ENCODE data around the genes ZBTB7B, EFNA4, EFNA3 and EFNA1.

- PRO-cap: no peak
- RAMPAGE, long total RNA, 4 experiments: no peak in any of the 4 experiments
Measured at GRCh38 chr1:154956644-154956946, 696 bp upstream of the PBXIP1 start.

DNA sequence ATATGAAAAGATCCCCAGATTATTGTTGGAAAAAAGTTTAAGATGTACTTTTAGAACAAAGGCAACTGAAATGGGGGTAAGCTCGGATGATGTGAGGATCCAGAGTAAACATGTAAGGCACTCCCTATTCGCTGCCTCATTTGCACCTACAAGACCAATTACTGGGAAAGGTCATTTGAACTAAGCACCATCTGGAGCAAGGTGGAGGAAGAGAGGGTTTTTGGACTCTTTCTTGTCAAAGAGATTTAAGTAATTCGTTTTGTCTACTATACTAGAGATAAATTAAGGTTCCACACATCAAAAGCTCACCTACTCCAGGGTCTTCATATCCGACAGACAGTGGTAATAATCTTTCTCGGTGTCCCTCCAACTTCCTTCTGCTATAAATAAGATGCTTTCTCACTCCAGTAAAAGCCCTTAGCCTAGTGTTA lies 610 bp upstream of the FLAD1 start:
- PRO-cap: no peak
- RAMPAGE, long total RNA, 4 experiments: no peak in any of the 4 experiments

DNA sequence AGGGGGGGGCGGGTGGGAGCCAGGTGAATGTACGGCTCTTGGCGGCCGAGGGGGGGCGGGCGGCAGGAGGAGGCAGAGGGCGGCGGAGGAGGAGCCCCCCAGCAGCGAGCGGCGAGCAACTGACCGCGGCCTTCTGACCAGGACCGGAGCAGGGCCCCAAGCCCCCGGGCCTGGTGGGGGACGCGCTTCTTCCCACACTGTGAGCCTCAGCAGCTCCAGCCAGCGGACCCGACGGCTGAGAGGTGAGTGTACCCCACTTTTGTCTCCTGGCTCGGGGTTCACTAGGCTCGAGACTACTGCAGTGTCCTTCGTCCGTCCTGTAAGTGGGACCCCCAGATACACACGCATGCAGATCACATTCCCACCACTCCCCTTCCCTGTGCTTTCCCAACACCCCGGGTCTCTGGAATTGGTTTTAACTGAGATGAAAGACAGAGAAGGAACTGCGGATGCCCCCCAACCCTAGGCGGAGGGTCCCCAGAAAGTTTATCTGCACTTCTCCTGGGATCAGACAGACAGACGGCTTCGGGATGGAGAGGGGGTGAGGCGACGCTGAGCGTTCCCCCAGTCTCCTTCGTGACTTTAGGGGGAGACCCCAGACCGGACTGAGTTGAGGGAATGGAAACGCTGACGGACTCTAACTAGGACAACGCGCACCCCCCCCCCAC lies at the start of gene ZBTB7B:
TSS of gene ZBTB7B (plus strand) at position 101 of the 668 bp plus-strand sequence.
- PRO-cap: no peak
- RAMPAGE, long total RNA, 4 experiments: start-site peak on the plus strand in 3 of 4 experiments, centred at positions 96 to 115 of the sequence, 14 to 19 reads per replicate

DNA sequence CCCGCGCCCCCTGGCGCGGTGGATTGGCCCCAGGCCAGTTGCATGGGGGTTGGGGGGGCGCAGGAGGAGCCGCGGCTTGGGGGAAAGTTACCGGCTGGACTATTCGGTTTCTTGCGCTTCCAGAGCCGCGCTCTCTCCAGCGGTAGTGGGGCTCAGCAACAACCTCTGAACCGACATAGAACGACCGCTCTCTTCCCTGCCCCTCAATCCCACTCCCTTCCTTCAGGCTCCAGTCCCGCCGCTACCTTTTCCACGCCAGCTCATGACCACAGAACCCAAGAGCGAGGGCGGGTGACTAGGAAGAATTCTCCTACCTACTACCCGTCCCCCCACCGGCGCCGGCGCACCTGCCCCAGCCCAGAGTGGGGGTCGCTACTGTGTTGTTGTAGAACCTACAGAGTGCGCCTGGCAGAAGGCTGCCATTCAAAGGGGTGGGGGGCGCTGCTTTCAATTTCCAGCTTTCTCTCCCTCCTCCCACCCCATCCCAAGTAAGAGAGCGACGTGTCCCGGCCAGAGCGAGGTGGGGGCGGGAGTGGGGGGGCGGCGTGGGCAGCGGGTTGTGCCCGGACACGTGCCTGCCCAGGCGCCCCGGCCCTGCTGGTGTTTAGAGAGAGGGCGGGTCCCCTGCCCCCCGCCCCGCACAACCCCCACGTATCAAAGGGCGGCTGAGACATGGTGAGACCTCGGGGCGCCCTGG lies 916 bp downstream of the ZBTB7B start:
- PRO-cap: no peak
- RAMPAGE, long total RNA, 4 experiments: no peak in any of the 4 experiments

GRCh38 chr1:155004457-155004898 lies 1.9 kb downstream of the ZBTB7B start:
- PRO-cap: no peak
- RAMPAGE, long total RNA, 4 experiments: no peak in any of the 4 experiments

DNA sequence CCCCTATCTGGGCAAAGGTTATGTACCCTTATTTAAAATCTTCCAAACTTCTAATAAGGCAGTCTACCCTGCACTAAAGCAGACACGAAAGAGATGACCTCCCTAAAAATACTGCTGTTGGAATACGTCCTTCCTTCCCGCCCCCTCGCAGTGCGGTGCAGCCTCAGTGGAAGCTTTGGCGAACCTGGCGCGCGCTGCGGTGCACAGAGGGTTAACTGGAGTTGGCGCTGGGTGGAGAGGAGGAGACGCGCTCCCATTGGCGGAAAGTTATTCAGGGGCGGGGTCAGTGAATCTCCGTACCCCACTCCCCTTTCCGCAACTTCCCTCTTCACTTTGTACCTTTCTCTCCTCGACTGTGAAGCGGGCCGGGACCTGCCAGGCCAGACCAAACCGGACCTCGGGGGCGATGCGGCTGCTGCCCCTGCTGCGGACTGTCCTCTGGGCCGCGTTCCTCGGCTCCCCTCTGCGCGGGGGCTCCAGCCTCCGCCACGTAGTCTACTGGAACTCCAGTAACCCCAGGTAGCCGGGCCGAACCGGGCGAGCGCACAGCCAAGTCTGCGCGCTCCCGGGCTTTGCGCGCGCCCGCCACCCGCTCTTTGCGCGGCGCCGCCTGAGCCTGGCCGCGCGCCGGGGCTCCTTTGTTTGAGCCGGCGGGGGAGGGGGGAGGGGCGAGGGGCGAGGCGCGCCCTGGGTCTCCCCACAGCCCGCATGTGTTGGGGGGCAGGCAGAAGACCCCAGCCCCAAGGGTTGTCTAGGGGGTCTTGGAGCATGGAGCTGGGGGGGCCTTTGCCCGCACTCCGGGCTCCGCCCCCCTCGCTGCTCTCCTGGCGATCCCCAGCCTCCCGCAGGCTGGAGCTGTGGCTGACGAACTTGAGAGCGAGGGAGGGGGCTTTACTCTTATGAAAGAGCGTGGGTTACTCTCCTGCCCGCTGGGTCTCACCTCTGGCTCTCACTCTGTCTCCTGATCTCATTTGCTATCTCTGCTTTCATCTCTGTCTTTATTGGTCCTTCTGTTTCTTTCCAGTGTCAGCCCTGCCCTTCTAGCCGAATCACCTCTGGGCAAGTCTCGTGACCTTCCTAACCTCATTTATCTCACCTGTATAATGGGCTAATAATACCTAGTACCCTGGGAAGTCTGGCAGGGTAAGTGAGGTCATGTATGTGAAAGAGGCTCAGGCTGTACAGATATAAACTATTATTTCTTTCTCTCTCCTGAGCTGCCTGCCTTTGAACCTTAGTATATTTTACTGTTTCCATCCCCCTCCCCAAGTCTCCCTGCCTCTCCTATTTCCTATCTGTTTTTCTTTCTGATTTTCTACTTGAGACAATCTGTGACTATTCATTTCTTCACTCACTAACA lies at the start of gene EFNA4:
TSS of gene EFNA4 (plus strand) at position 323 of the 1,360 bp plus-strand sequence.
- PRO-cap: no peak
- RAMPAGE, long total RNA, 4 experiments: start-site peak on the plus strand in 2 of 4 experiments, centred at positions 326 to 327 of the sequence, 25 to 43 reads per replicate

- PRO-cap: no peak
- RAMPAGE, long total RNA, 4 experiments: no peak in any of the 4 experiments
Measured at GRCh38 chr1:155077656-155078251, 883 bp upstream of the EFNA3 start.

GRCh38 chr1:155078597-155079014 lies at the start of gene EFNA3:
EFNA3 (plus strand) TSS chr1:155078837.
- PRO-cap: no peak
- RAMPAGE, long total RNA, 4 experiments: no peak in any of the 4 experiments

GRCh38 chr1:155081560-155082357 lies 3.1 kb downstream of the EFNA3 start:
- PRO-cap: no peak
- RAMPAGE, long total RNA, 4 experiments: no peak in any of the 4 experiments

GRCh38 chr1:155082940-155083669 lies 4.5 kb downstream of the EFNA3 start:
- PRO-cap: no peak
- RAMPAGE, long total RNA, 4 experiments: no peak in any of the 4 experiments

DNA sequence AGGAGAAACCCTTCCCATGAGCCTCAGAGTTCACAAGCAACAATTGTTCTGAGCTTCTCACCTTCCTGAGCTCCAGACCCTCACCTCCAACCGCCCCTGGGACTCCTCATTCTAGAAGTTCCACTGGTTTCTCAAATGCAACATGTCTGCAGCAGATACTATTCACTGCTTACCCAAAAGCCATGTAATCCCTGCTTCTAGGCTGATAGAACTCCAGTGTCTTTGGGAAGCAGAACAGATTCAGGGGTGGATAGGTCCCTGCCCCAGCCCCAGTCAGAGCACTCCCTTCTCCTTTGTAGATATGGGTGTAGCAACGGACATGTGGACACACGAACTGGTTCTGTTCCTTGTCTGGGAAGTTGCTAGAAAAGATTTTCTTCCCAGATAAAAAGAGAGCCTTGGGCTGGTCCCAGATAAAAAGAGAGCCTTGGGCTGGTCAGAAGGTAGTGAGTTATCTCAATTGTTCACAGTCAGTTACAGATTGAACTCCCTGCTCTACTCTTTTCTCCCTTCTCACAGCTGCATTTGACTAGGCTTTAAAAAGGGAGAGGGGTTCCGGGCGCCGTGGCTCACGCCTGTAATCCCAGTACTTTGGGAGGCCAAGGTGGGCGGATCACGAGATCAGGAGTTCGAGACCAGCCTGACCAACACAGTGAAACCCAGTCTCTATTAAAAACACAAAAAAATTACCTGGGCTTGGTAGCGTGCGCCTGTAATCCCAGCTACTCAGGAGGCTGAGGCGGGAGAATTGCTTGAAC lies 7.4 kb upstream of the EFNA1 start:
- PRO-cap: no peak
- RAMPAGE, long total RNA, 4 experiments: no peak in any of the 4 experiments

DNA sequence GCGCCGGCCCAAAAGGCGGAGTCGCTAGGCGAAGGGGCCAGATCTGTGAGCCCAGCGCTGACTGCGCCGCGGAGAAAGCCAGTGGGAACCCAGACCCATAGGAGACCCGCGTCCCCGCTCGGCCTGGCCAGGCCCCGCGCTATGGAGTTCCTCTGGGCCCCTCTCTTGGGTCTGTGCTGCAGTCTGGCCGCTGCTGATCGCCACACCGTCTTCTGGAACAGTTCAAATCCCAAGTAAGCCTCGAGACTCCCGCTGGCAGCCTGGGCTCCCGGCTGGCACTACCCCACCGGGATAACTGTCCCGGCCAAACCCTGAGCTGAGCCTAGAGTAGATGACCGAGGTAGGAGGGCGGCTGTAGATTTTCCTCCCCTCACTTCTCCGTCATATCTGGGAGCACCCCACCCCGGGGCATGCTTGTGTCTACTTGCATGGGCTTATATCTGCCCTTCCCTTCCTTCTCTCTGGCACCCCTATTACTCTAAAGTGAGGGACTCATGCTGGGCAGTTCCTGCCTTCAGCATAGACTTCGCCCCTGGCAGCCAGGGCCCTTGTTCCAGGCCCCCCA lies at the start of gene EFNA1:
TSS of gene EFNA1 (plus strand) at position 40 of the 565 bp plus-strand sequence.
- PRO-cap: unidirectional peak, plus-strand start at position 40 of the sequence
- RAMPAGE, long total RNA, 4 experiments: start-site peak on the plus strand in 4 of 4 experiments, centred at positions 58 to 67 of the sequence, 29 to 125 reads per replicate

DNA sequence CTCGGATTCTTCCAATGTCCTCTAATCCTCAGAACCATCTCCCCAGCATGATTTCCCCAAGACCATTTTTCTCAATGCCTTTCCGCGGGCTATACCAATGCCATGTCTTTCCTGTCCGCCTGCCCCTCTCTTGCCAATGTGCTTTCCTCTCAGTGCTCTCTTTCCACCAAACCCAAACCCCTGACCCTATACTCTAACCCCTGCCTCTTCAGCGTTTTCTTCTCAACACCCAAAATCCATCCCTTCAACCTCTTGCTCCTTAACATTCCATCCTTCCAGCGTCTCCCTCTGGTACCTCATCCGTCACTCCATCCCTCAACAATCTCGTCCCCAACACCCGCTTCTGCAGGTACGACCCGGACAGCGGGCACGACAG lies 9.8 kb downstream of the TRIM46 start:
- PRO-cap: no peak
- RAMPAGE, long total RNA, 4 experiments: no peak in any of the 4 experiments

DNA sequence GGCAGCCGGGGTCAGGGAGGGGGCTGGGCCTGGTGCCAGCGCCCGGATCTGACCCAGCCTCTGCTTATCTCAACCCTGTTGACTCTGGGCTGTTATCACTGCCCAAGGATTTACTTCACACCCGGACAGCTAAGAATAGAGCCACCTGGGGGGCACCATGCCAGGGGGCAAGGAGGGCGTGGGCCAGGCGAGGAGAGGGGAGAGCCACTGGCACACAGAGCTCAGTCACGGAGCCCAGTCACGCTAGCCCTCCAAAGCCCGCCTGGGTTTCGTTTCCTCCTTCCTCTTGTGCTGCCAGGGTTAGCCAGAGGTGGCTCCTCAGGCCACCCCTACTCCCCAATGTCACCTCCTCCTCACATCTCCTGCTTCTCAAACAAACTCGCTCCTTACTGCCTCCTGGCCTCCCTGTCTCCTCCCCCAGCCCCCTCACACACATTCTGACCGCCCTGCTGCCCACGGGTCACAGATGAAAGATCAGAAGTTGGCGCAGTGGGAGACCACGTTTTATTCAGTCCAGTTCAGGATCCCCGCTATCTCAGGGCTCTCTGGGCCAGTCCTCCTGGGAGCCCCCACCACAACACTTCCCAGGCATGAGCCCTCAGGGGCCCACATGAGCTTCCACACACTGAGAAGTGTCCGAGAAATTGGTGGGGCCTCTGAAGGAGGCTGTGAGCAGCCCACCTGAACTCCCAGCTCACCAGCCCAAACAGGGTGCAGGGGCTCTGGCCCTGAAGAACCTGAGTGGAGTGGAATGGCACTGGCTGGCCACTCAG lies 11.9 kb downstream of the TRIM46 start:
- PRO-cap: no peak
- RAMPAGE, long total RNA, 4 experiments: no peak in any of the 4 experiments

GRCh38 chr1:155191722-155192644 lies 15.7 kb downstream of the THBS3 start:
- PRO-cap: no peak
- RAMPAGE, long total RNA, 4 experiments: no peak in any of the 4 experiments

DNA sequence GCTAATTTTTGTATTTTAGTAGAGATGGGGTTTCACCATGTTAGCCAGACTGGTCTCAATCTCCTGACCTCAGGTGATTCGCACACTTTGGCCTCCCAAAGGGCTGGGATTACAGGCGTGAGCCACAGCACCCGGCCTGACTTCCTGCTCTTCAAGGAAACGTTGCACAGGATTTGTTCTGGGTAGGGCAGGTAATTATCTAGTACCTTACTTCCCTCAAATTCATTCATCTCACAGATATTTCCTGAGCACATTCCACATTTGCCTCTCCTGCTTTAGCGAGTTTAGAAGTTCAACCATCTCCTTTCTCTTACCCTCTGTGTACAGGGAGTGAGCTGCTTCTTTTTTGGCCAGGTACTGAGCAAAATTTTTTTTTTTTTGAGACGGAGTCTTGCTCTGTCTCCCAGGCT lies 12.1 kb downstream of the MTX1 start:
- PRO-cap: no peak
- RAMPAGE, long total RNA, 4 experiments: no peak in any of the 4 experiments

GRCh38 chr1:155240459-155240754 lies 642 bp downstream of the GBA1 start:
- PRO-cap: no peak
- RAMPAGE, long total RNA, 4 experiments: no peak in any of the 4 experiments

- PRO-cap: no peak
- RAMPAGE, long total RNA, 4 experiments: no peak in any of the 4 experiments
Measured at GRCh38 chr1:155309125-155310174, 784 bp downstream of the FDPS start.

- PRO-cap: no peak
- RAMPAGE, long total RNA, 4 experiments: no peak in any of the 4 experiments
Measured at GRCh38 chr1:155598624-155599352, 11.2 kb upstream of the MSTO1 start.

GRCh38 chr1:155648276-155648892 lies 38.4 kb downstream of the MSTO1 start:
- PRO-cap: no peak
- RAMPAGE, long total RNA, 4 experiments: start-site peak on the minus strand in 1 of 4 experiments, at chr1:155648512-155648593 at its widest, 28 reads per replicate